Bronchus fibroblast of lung (primary cell): Measurements from ENCODE around the genes ZNF81, SSX3, KCND1, PRICKLE3, SYP and GAGE10.

GRCh38 chrX:47707413-47707678 is 48.4 kb upstream of the UXT start:
- RAMPAGE, long total RNA = no peak

- RAMPAGE, long total RNA = no peak
Measured at GRCh38 chrX:47836029-47837162, at the start of gene ZNF81. ZNF81 (plus strand) TSS chrX:47836902.

DNA sequence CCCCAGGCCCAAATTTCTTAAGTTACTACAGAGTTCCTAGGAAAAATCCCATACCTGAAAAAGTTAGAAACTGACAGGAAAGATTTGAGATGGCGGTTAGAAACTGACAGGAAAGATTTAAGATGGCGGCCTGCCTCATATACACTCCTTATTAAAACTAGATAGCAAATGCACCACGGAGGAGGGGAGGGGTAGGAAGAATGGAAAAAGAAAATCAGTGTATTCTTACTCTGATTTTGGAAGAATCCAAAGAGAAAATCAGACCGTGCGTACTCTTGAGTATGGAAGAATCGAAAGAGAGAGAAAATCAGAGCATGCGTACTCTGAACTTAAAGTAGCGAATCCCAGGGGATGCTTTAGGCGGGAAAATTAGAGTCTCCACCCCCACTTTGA is at the start of gene SSX3:
TSS of gene SSX3 (minus strand) at position 299 of the 393 bp plus-strand sequence.
- RAMPAGE, long total RNA = no peak

- RAMPAGE, long total RNA = start-site peak on the minus strand at chrX:48468319-48468347, 49 and 33 reads in 2 replicates
Measured at GRCh38 chrX:48467909-48468668, 2.0 kb downstream of the SLC38A5 start.

- RAMPAGE, long total RNA = no peak
Measured at GRCh38 chrX:48472564-48473177, 2.6 kb upstream of the SLC38A5 start.

DNA sequence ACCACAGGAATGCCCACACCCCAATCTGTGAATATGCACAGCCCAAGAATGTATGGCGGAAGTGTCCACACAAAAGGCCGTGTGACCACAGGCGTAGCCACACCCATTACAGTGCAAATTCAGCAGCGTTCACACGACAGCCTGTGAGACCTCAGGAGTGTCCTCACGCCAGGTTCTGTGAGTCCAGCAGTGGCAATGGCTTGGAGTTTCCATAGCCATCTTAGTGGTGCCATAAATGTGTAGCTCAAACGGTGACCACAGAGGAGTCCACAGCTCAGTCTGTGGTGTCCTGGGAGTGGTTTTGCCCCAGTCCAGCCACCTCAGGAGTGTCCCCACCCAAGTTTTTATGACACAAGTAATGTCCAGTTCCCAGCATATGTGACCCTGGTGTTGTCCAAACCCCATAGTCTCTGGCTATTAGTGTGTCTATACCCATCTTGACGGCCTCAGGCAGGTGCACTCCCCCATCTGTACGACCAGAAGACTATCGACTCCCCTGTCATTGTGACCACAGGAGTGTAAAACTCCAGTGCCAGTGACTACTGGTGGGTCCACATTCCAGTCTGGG is 11.7 kb downstream of the FTSJ1 start:
- RAMPAGE, long total RNA = no peak

DNA sequence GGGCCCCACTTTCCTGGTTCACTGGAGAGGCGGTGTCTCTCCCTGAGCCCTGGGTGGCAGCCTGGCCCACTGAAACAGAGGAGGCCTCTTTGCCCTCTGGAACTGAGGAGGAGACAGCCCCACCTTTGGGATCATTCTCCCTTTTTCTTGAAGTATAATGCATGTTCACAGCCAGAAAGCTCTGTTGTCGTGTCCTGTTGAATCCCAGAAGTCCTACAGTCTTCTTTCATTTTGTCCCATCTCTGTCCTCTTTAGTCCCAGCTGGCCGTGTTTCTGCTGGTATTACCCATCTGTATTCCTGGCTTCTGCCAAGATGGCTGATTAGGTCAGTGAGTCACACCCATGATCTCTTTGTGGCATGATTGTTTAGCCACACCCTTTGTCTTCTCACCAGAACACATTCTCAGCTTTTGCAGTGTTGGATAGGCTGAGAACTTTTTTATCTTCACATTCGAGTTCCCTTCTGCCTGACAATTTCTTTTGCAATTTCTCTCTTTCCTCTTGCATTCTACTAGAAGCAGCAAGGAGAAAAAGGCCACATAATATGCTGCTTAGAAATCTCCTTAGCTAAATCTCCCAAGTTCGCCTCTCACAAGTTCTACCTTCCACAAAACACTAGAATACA is 7.9 kb upstream of the TBC1D25 start:
- RAMPAGE, long total RNA = no peak

DNA sequence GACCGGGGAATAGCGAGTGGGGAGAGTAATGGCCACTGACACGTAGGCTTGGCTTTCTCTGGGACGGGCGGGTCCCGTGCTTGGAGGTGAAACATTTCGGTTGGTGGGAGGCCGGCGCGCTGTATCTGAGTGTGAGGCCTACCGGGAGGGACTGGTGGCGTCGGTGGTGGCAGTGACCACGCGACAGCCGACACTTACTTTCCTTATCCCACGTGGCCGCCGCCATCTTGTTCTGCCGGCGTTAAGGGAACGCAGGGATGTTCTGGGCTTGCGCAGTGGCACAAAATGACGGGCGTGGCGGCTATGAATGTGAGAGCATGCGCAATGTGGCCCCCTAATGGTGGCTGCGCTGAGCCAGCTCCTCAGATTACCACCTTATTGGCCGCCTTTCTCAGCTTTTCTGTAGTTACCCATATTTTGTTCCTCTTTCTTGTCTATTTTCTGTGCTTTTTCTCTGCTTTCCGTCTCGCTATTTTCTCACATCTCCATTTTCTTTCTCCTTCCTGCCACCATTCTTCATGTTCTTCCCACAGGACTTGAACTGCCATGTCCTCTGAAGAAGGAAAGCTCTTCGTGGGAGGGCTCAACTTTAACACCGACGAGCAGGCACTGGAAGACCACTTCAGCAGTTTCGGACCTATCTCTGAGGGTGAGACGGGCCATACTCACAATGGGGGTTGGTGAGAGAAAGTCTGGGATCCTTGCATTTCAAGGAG is 509 bp downstream of the RBM3 start:
- RAMPAGE, long total RNA = no peak

- RAMPAGE, long total RNA = no peak
Measured at GRCh38 chrX:48589732-48590218, 7.5 kb upstream of the WDR13 start.

GRCh38 chrX:48680352-48680861 is 3.2 kb upstream of the WAS start:
- RAMPAGE, long total RNA = no peak

DNA sequence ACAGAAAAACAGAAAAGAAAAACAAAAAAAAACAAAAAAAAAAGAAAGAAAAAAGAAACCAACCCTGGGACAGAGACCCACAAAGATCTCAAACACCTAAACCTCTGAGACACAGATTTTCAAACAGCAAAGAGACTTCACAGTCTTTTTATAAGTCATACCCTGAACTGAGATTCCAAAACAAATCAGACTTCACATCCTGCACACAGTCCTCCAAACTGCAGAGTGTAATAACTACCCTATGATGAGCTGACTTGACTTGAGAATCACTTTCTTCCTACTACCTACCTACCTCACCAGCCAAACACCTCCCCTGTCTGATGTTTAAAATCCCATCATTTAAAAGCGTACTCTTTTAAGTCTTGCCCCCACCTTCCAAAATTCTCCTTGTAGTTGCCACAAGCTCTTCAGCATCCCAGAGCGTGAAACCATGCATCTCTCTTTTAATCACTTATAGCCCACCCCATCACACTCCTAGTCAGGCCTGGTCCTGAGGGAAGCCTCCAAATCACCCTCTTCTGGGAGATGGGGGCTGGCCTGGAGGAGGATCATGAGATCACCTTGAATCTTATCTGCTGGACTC is 25.2 kb upstream of the GLOD5 start:
- RAMPAGE, long total RNA = no peak

DNA sequence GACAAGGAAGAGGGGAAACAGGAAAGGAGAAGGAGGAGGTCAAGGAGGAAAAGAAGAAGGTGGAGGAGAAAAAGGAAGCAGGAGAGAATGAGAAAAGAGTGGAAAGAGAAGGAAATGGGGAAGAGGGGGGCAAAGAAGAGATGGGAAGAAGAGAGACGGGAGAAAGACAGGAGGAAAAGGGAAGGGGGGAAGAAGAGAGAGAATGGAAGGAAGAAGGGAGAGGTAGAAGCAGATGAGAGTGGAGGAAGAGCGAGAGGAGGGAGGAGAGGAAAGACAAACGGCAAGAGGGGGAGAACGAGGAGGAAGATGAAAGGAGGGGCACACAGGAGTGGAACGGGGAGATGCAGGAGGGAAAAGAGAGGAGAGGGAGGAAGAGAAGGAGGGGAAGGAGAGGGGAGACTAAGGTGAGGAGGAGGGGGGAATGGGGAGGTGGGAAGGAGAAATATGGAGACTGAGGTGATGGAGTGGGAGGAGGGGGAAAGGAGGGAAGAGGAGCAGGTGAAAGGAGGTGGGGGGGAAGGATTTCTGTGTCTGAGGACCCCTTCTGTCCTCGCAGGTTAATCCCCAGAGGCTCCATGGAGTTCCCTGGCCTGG is 4.2 kb downstream of the GATA1 start:
- RAMPAGE, long total RNA = no peak

DNA sequence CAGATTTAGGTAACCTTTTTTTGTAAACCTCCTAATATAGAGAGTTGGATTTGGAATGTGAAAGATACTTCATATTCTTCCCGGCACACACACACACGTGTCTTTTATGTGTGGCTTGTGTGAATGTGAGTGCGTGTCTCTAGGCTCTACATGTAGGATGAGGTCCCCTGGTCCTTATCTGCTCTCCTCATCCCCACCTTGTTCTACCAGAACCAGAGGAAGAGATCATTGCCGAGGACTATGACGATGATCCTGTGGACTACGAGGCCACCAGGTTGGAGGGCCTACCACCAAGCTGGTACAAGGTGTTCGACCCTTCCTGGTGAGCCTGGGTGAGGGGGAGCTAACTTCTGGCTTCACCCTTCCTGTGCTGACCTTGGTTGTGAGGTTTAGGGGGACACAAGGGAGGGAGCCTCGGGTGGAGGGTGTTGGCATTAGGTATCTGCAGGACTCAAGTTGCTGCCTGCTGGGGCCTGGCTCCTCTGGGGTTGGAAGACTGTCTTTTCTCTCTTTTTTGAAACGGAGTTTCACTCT is 3.3 kb downstream of the PQBP1 start:
- RAMPAGE, long total RNA = no peak

GRCh38 chrX:48971643-48972674 is at the start of gene KCND1:
KCND1 (minus strand) TSS chrX:48971844.
- RAMPAGE, long total RNA = no peak

GRCh38 chrX:49071219-49072115 is 2.3 kb downstream of the PRAF2 start:
- RAMPAGE, long total RNA = no peak

- RAMPAGE, long total RNA = no peak
Measured at GRCh38 chrX:49148358-49149330, 13.9 kb upstream of the MAGIX start.

DNA sequence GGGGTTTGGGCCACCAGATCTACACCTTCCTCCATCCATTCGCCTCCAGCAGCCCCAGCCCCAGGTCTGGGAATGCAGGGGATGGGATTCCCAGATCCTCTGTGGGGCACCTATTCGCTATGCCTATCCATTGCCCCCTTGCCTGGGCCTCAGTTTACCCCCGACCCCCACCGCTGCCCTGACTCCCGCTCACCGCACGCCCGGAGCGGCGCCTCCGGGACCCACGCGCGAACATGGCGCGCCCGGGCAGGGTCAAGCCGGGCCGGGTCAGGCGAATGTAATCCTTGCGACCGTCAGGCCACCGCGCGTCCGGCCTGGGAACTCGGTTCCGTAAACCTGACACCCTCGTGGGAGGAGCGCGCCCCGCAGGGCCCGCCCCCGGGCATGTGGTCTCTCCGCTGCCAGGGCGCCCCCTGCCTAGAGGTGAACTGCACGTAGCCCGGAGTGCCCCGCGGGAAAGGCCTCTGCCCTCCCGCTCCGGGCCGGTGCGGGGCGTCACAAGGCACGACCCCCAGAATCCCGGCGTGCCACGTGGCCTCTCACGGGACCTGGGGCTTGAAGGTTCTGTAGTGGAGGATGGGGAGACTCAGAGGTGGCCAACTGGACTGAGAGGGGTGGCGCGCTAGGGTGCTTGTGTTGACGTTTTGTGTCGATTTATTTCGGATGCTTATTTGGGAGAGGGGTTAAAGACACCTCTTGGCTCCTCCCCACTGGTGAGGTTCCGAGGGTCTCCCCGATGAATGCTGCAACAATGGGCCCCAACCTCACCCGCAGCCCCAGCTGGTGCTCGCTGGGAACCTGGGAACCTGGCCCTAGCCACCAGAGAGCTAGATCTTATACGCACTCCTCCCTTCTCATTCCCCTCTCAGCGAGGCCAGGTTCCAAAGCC is at the start of gene PRICKLE3:
TSS of gene PRICKLE3 (minus strand) at position 311 of the 889 bp plus-strand sequence.
- RAMPAGE, long total RNA = no peak

DNA sequence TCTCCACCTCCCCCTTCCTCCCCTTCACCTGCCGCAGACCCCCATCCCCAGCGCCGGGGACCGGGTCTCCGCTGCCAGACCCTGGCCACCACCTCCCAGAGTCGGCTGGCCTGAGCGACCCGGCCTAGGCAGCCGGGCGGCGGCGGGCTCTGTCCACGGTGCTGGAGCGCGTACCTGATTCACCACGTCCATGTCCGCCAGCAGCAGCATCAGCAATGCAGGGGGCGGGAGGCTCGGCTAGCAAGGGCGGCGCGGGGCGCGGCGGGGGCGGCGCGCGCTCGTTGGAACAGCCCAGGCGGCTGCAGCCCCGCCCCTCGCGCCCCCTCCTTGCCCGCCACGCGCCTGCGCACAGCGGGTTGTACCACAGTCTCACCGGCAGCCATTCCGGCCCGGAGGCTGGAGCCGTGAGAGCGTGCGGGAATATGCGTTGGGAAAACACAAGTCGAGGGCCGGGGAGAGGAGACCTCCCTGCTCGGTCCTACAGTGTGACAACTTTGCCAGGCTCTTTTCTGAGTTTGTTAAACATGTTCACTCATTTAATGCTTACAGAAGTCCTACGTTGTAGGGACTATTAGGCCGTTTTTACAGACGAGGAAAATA is at the start of gene SYP:
TSS of gene SYP (minus strand) at position 217 of the 600 bp plus-strand sequence.
- RAMPAGE, long total RNA = no peak

GRCh38 chrX:49230157-49230724 is 2.9 kb downstream of the CACNA1F start:
- RAMPAGE, long total RNA = no peak

- RAMPAGE, long total RNA = no peak
Measured at GRCh38 chrX:49303196-49303939, at the start of gene GAGE10. GAGE10 (plus strand) TSS chrX:49303646.